NT2/D1 (cell line): ENCODE measurements around the gene MYT1L.

GRCh38 chr2:2330633-2331687, at the start of gene MYT1L:
Gene MYT1L (minus strand): TSS chr2:2331275.
- RRBS, 2 experiments: 96% methylated on average over 3 of the region's 17 CpGs

DNA sequence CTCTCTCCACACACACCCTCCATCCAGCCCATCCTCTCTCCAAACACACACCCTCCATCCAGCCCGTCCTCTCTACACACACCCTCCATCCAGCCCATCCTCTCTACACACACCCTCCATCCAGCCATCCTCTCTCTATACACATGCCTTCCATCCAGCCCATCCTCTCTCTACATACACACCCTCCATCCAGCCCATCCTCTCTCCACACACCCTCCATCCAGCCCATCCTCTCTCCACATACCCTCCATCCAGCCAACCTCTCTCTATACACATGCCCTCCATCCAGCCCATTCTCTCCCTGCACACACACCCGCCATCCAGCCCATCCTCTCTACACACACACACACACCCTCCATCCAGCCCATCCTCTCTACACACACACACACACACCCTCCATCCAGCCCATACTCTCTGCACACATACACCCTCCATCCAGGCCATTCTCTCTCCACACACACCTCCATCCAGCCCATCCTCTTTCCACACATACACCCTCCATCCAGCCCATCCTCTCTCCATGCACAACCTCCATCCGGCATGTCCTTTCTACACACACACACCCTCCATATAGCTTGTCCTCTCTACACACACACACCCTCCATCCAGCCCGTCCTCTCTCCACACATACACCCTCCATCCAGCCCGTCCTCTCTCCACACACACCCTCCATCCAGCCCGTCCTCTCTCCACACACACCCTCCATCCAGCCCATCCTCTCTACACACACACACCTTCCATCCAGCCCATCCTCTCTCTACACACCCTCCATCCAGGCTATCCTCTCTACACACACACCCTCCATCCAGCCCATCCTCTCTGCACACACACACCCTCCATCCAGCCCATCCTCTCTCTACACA, 82.8 kb downstream of the EIPR1 start:
- RRBS, 2 experiments: no CpG with 5 or more reads among the region's 6 CpGs

DNA sequence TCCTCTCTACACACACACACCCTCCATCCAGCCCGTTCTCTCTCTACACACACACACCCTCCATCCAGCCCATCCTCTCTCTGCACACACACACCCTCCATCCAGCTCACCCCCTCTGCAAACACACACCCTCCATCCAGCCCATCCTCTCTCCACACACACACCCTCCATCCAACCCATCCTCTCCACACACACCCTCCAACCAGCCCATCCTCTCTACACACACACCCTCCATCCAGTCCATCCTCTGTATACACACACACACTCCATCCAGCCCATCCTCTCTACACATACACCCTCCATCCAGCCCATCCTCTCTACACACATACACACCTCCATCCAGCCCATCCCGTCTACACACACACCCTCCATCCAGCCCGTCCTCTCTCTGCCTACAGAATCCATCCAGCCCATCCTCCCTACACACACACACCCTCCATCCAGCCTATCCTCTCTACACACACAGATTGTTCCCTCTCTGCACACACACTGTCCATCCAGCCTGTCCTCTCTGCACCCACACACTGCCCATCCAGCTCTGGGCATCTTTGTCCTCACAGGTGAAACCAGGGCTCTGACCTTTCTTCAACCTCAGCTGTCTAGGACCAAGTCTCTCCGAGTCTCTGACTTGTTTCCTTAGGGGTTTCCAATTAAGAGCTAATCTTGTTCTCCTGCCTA, 81.2 kb downstream of the EIPR1 start:
- RRBS, 2 experiments: no CpG with 5 or more reads among the region's 4 CpGs

DNA sequence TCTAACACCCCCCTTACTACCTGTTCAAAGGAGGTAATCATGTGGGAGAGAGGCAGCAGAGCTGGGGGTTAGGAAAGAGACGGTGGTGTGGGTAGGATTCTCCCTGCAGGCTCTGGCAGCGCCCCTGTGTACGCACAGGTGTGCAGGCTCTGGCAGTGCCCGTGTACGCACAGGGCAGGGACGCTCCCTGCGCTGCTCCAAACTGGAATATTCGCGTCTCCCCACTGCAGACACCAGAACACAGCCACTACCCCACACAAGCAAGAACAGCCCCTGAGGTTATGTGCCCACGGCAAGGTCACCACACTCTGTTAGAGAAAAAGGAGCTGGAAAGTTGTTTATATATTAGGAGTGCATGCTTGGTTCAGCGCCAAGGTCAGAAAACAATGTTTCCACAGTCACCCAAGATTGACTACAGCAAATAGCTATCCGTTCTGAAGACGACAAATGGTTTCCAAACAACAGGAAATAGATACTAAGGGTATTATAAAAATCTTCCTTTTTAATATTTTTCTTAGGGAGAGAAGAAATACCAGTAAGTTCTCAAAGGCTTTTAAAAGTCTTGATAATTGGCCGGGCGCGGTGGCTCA, 67.7 kb downstream of the EIPR1 start:
- RRBS, 2 experiments: no CpG with 5 or more reads among the region's 16 CpGs

- RRBS, 2 experiments: 93 to 98% methylated on average over 4 of the region's 19 CpGs
Observed at GRCh38 chr2:3459454-3460034, 59.8 kb downstream of the ADI1 start.

GRCh38 chr2:3465281-3465574, 54.1 kb downstream of the ADI1 start:
- RRBS, 2 experiments: 95 to 96% methylated on average over 6 of the region's 21 CpGs

DNA sequence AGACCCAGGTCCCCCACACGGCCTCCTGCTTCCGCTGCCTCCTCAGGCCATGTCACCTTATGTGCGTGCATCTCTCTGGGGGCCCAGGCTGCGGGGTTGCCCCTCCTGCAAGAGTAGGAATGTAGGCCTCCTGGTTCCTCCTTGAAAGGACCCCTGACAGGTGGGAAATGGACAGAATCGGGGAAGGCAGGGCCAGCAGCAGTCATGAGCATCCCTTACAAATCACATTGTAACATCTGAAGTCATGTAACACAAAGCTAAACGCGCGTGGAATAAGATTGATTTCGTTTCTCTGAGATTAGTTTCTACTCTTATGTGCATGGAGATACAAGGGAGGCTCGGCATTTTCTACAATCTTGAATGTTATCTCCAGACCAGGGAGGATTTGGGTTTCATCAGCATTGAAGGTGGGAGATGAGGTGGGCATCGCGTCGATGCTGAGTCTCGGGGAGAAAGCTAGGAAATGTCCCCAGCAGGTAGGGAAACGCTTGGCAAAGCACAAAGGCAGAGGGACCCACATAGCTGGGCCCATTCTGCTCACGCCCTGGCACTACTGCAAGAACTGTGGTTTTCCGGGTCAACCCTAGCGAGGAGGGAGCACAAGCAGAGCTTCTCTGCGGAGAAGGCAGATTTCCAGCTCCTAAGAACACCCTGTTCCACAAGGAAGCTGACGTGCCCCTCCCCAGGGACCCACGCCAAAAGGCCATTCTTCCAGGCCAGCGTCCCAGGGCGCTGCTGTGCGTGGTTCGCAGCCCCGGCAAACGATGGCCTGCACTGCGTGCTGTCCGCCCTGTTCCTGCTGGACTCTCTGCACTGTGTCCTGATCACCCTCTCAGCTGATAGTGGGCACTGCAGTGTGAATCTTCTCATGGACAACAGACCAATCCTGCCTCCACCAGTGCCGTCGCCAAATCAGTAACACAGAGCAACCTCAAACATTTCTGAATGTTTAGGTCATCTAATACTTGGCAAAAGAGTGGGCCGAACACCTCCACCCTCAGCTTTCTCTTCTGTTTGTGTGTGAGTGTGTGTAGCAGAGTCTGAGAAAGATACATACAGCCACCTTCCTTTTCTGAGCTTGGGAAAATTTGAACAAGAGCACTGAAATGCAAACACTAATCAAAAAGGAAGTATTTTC, 49.3 kb downstream of the ADI1 start:
- RRBS, 2 experiments: no CpG with 5 or more reads among the region's 32 CpGs

GRCh38 chr2:3533718-3534257, 14.5 kb upstream of the ADI1 start:
- RRBS, 2 experiments: no CpG with 5 or more reads among the region's 9 CpGs

GRCh38 chr2:5694438-5694666, 2.2 kb downstream of the SOX11 start:
- RRBS, 2 experiments: no CpG with 5 or more reads among the region's 7 CpGs

DNA sequence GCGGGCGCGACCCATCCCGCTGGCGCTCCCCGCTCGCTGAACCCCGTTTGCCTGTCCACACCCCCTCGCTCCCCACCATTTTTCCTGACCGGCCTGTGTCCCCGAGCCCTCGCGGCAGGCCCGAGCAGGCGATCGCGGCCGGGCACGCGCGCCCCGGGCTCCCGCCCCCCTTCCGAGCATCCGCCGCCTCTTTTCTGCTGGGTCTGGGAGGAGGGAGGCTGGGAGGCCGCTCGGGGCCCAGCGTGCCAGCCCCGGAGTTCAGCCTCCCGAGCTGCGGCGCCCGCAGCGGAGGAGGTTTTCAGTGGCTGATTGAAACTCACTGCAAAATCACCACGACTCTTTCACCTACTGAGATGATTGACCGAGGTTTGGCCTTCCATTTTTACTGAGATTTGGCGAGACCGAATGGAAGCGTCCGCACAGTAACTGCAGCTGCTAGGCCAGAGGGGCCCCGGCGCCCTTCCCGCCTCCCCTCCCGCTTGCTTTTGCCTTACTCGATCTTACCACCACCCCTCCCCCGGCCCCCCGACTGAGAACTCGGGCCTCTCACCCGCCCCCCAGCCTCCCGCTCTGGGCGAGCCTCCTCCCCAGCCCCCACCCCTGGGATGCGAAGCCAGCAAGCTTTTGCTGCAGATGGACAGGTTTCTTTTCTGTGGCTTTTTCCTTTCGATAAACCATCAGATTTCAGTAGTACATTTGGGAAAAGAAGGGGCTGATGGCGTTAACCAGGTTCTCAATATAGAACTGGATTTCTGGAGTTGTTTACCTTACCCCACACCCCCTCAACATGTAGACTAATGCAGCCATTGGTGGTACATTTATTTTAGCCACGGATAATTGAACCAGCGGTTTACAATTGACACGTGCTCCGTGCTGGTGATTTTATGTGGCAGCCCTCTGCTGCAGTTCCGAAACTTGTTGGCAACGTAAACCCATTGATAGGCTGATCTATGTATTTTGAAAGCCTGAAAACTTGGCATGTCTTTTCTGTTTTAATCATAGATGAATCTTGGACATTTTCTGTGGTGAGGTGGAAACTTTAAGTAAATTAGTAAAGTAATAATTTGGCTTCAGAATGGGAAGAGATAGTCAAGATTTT, 5.1 kb downstream of the SOX11 start:
- RRBS, 2 experiments: 2% methylated on average over 24 to 30 of the region's 61 CpGs

- RRBS, 2 experiments: no CpG with 5 or more reads among the region's 7 CpGs
Observed at GRCh38 chr2:6069284-6069785, 377.2 kb downstream of the SOX11 start.

DNA sequence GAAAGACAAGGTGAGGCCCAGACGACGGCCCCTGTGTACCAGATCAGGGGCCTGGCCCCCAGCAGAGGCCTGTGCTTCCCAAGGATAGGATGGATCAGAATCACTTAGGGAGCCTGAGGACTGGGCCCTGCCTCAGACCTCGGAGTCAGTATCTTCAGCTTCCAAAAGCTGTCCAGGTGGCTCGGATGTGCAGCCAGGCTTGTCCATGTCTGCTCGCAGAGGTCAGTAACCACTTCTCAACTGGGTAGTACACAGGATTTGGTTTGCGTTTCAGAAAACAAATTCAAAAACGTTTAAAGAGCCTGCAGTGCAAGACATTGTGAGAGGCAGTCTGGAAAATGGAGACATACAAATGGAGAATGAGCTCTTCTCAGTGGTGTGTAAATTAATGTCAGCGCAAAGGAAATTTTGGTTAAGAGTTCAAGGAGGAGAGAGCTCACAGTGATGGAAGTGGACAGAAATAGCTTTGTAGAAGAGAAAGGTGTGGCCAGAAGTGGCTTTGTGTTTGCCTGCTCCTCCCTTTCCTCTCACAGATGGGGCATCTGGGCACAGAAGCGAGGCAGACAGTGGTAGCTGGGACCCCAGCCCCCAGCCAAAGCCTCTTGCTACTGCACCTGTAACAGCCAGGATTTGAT, 111.2 kb downstream of the RNF144A start:
- RRBS, 2 experiments: no CpG with 5 or more reads among the region's 9 CpGs

DNA sequence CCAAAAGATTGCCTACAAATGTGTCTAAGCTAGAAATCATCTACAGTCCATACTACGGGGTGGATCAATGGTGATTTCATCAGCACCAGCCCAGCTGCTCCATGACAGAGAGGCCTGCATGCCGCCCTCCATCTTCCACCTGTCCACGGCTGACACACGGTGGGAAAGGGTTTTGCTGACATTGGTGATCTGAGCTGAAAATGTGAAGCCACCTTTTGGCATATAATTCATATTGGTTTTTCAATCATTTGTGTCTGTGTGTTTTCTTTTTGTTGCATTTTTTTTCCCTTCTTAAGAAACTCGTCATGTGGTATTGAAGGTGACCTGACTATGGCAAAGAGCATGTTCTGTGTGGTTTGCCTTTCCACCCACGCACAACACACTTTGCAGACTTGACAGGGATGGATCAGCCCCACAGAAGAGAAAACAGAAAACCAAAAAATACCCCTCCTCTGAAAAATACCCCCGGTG, 533.1 kb downstream of the RNF144A start:
- RRBS, 2 experiments: no CpG with 5 or more reads among the region's 7 CpGs

DNA sequence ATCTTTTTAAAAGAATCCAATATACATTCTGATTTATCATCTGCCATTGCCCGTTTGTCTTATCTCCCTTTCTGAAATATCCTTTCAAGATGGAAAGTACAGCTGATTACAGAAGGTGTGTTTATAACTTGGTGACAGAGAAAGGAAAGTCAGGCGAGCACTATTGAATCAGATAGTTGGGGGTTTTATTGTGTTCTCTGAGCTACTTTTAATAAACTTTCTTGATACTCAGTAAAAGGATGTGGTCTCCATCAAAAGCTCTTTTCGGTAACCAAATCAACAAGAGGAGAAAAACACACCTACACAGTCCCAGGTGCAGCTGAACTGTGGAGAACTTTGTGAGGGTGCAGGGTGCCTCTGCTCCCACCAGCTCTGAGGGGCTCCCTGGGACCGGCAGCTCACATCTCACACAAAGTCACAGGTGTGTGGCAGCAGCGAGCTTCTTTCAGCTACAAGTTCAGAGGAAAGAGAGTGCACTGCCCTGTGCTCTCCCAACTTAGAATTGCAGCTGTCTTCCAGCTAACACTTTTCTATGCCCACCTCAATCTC, 650.4 kb downstream of the RNF144A start:
- RRBS, 2 experiments: no CpG with 5 or more reads among the region's 5 CpGs

DNA sequence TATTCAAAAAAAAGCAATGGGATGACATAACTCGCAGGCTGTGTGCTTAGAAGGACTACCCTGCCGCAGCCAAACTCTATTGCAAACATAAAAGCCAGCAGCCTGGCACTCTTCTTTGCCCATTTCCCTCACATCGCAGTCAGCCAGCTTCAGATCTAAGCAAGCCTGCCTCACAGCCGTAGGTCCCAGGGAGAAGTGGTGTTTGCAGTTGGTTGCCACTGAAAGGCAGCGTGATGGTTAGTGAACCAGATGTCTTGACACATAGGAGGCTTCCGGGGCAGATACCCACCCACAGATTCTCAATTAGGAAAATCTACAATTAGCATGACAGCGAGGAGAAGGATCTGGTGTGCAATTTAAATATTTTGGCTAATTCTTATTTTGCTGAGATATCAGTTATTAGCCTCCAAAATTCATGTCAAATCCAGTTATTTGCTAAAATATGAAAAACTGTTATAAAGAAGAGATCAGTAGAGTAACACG, 655.3 kb downstream of the RNF144A start:
- RRBS, 2 experiments: no CpG with 5 or more reads among the region's 8 CpGs

GRCh38 chr2:7792107-7792680, 875.0 kb downstream of the RNF144A start:
- RRBS, 2 experiments: no CpG with 5 or more reads among the region's 6 CpGs

DNA sequence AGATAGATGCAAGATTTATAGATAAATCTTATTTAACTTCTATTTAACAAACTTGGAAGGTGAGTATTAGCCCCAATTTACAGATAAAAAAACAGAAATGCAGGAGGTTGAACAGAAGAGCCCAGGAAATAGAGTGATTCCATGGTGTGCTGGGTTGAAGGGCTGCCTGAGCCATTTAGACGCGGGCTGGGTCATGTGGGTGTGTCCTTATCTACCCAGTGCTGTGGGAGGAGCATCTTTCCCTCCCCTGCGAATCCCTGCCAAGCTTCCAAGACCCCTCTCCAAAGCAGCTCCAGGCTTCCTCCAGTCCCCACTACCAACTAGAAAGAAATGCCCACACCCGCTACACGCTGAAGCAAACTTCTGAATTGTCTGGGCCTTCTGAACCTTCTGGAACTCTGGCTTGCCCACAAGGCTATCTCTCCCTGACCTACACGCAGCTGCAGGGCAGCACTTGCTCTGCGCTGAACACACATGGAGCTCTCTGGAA, 562.9 kb upstream of the ID2 start:
- RRBS, 2 experiments: no CpG with 5 or more reads among the region's 7 CpGs

DNA sequence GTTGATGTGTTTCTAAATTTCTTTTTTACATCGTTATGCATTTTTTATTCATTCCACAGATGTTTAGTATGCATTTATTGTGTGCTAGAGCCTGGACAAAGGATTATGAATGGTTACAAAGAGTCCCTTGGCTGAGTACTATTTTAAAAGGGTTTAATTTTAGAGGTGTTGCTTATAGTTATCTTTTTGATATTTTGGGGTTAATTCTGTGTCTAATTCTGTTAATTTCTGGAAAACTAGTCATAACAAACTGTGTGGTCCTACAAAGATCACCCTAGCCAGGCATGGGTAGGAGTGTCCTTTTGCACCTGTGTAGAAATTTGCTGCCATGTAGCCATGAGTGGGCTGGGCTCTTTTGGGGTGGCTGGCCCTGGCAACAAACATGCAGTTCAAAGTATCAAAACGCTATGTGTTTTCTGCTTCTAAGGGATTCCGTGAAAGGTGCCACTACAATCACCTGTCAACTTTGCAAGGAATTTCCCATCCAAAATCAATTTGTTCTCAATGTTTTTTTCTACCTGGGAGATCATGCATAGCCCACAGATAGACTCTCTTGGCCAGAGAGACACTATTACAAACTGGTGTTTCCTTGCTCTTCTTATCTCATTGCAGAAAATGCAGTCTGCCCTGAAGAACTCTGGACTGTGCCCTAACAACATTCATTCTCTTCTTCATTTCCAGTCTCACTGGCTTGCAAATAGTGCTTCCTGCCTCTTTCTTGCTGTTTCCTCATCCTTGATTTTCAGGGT, 537.7 kb upstream of the ID2 start:
- RRBS, 2 experiments: no CpG with 5 or more reads among the region's 3 CpGs

DNA sequence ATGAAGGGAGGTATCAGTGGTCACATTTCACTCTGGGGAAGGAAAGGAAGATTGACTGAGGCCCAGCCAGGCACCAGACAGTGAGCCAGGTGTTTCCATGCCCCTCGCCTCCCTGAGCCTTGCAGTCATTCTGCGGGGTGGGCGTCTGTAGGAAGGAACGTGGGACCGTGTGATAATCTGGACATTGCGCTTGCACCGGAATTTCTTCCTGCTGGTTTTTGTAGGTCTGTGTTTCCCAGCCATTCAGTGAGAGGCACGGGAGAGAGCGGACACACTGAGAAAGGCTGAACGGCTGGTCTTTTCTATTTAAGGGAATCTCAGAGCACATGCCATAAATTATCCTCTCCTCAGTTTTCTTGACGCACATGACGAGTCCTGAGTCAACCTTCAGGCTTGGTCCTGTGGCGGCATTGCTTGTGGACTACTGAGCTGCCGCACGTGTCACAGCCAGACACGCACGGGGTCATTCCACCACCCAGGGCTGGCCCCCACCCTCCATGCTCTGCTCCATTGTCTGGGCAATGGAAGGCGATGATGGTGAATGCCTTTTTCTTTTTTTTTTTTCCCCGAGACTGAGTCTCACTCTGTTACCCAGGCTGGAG, 519.3 kb upstream of the ID2 start:
- RRBS, 2 experiments: no CpG with 5 or more reads among the region's 19 CpGs

DNA sequence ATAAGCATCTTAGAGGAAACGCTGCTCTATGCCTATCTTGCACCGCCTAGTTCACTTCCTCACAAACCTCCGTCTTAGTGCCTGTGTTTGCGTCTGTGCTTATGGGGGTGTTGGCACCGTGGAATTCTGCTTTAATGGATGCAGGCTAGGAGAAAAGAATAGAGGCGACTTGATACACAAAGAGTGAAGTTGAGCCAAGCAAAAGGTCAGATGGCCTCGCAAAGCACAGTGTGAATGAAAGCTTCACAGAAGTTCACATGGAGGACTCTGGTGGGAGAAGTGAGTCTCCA, 255.2 kb upstream of the ID2 start:
- RRBS, 2 experiments: no CpG with 5 or more reads among the region's 7 CpGs